Breast (tissue), 4 donors: ENCODE measurements around a stretch of chr2.

- PRO-cap, 3 experiments = peak in 1 of 3 experiments; most common plus-strand start chr2:238864472 (in 1); most common minus-strand start chr2:238864304 (in 1)
- RRBS = 9% methylated on average over 2 of the region's 28 CpGs
These were observed 16.3 kb downstream of the TWIST2 start for GRCh38 chr2:238863967-238864751.

DNA sequence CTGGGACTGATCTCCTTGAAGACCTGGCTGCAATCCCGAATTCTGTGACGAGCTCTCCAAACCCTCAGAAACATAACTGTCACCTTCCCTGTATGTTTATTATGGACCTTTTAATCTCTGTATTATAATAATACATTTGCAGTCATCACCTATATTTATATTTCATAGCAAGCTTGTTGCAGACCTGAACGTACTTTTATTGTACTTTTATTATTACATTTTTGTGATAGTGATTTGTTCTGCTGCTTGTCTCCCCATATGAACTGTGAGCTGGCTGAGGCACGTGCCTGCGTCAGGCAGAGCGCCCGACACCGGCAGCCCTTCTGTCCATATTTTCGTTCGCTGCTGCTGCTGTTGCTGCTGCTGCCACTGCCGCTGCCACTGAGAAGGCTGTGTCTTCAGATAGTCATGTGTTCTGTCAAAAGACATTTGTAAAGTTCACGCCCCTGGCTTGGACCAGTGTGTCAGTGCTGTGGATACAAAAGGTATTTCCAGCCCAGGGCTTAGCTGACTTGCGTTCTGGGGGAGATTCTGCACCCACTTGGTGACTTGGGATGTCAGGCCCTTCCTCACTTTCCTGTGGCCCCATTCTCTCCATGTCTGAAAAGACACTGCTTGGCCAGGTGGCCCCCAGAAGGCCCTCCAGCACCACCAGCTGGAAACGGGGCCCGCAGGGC, 47.0 kb downstream of the TWIST2 start:
- PRO-cap, 3 experiments = no peak in any of the 3 experiments
- RRBS = no CpG with 5 or more reads among the region's 15 CpGs

DNA sequence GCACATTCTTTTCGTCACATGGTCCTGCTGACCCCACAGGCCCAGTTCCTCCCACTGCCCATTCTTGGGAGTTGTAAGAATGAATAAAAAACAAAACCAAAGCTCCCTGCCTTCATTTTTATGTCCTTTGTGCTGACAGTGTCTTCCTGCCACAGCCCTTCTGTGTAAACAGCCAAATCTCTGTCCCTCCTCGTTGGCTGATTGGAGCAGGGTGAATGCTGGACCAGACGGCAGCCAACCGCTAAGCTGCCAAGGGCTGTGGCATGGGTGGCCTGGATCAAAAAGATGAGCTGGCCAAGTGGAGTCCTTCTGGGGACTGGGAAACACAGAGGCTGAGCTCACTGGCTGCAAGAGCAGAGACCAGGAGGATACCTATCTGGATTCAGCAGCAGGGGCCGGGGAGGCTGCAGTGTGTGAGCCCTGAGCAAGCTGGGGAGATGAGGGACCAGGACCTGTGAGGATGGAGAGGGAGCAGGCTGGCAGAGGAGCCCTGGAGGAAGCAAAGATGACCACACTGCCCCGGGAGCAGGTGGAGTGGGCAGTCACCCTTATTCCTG, 81.8 kb downstream of the TWIST2 start:
- PRO-cap, 3 experiments = no peak in any of the 3 experiments
- RRBS = no CpG with 5 or more reads among the region's 6 CpGs

DNA sequence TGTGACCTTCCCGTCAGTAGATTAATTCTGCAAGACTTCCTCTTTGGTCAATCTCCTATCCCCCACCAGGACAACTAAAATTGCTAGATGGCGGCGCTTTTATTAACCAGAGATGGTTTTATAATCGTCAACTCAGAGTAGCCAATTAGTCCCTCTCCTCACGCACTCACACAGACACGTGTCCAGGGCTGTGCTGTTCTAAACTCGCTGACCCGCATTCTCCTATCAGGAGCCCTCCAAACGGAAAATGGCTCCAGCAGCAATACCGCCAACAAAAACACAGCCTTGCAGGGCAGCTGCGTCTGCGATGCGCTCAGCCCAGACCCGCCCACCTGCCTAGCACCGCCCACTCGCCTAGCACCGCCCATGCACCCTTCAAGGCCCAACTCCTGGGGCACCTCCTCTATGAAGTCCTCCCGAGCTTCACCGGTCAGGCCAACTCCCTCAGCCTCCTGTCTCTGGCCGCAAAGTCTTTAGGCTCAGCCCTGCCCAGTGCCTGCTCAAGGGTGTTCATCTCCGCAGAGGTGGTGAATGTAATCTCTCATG, 119.6 kb downstream of the TWIST2 start:
- PRO-cap, 3 experiments = no peak in any of the 3 experiments
- RRBS = no CpG with 5 or more reads among the region's 21 CpGs

DNA sequence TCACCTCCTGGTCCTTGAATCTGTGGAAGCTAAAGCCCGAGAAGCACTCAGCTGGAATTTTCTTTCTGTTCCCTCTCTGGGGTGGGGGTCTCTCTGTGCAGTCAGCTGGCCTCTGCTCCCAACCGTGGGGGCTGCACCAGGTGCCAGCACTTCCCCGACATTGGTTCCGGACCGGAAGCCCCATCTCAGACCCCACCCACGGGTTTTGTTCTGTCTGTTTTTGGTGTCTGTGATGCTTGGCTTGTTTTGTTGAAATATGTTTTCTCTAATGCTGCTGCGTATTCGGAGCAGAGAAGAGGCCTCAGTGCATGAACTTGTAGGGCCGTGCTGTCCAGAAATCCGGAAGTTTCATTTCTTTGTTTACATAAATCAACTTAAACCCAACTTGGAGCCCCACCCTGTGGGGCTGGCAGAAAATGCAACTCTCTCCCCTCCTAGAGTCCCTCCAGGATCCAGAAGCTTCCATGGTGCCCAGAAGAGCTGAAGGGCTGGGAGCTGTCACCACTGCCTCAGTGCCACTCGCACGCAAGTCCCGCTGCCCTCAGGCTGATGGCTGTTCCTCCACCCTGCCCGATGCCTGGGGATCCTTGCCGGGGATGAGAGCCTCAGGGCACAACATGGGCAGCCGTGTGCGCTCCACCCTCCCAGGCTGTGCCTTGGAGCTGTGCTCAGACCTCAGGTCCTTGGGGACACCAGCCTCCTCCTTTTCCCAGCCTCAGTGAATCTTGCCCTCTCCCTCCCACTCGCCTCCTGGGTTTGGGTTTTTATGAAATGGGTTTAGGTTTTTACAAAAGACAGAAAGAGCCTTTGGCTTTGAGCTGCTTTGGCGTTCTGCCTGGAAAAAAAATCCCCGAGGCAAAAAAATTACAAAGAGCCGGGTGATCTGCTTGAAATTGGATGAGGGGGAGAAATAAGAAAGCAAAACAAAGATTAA, 155.0 kb downstream of the TWIST2 start:
- PRO-cap, 3 experiments = no peak in any of the 3 experiments
- RRBS = no CpG with 5 or more reads among the region's 21 CpGs

GRCh38 chr2:239110344-239111105, 262.6 kb downstream of the TWIST2 start:
- PRO-cap, 3 experiments = no peak in any of the 3 experiments
- RRBS = 66% methylated on average over 8 of the region's 19 CpGs

GRCh38 chr2:239118002-239118838, 270.3 kb downstream of the TWIST2 start:
- PRO-cap, 3 experiments = no peak in any of the 3 experiments
- RRBS = no CpG with 5 or more reads among the region's 44 CpGs

- PRO-cap, 3 experiments = no peak in any of the 3 experiments
- RRBS = no CpG with 5 or more reads among the region's 5 CpGs
These were observed 272.7 kb downstream of the TWIST2 start for GRCh38 chr2:239120507-239121124.

- PRO-cap, 3 experiments = no peak in any of the 3 experiments
- RRBS = no CpG with 5 or more reads among the region's 20 CpGs
These were observed 236.4 kb downstream of the HDAC4 start for GRCh38 chr2:239164262-239165010.

DNA sequence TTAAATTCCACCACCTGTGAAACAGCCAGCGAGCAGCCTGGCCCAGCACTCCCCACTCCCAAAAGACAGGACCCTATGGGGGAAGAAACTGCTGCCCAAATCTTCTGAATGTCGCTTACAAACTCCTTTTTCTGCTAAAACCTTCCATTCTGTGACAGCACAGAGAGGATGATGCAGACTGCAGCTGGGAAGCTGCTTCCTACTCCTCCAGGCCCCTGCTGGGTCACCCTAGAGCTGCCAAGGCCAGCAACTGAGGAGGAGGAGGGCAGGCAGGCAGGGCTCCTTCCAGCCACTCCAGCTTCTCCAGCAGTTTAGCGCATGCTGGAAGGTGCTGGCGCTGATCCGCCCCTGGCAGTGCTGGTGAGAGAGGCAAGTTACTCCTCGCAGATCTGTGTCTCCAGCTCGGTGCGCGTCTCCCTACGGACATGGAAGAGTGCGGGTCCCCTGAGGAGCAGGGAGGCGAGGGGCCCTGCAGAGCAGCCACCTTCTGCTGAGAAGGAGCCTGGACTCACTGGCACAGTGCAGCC, 206.2 kb downstream of the HDAC4 start:
- PRO-cap, 3 experiments = no peak in any of the 3 experiments
- RRBS = no CpG with 5 or more reads among the region's 12 CpGs

- PRO-cap, 3 experiments = no peak in any of the 3 experiments
- RRBS = no CpG with 5 or more reads among the region's 16 CpGs
These were observed 127.4 kb downstream of the HDAC4 start for GRCh38 chr2:239273222-239273976.

DNA sequence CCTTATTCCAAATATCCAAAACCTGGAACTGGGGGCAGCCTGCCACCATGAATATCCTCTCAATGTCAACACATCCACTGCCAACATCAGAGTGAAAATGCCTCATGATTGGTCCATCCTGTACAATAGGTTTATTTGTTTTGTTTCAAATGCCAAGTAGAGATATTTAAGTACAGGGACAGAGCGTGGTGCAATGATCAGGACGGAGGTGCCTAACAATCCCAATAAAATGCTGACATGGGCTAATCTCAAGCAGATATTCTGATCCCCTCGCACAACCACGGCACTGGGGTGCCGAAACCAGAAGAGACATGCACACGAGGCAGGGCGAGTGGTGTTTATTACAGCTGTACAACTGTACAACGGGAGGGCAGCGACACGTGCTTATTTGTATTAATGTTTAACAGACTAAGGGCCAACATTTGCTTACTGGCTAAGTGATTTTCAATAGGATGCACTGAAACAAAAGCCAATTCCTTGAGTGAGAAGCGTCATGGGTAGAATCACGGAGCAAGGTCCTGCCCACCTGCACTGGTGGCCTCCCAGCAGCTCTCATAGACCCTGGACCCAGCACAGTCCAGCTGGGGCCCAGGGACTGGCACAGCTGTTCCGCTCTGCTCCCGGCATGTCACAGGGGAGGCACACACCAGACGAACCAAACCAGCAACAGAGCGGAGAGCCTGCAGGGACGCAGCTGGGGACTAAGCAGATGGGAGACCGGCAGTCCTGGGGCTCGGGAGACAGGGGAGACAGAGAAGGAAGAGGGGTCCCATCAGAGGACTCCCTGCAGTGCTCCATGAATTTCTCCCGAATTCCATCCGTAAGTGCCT, 101.4 kb downstream of the HDAC4 start:
- PRO-cap, 3 experiments = no peak in any of the 3 experiments
- RRBS = 96% methylated on average over 4 of the region's 21 CpGs

DNA sequence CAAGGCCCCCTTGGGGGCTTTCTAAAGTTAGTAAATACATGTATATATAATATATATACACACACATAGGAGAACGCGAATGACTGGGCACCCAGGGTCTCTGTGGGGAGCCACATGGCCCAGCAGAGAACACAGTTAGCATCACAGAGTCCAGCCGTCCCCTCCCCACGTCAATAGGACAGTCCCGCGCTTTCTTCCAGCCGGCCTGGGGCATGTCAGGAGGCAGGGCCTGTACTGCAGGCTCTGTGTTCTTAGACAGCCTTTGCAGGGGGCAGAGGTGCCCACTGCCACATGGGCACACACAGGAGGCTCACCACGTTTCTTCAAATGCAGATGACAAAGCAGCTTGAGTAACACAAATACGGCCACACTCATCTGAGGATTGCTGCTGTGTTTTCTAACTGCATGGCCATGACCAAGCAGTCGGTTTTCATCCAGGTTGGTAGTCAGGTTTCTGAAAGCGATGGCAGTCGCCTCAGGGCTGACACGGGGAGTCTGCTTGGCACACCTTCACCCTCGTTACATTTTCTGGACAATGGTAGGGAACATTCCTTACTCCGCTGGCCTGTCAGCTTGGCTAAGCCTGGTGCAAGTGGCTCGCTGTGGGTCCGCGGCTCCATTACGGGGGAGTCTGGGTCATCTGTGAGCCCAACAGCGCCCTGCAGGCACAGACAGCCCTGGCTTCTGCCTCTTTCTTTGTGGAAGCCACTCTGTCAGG, 95.8 kb downstream of the HDAC4 start:
- PRO-cap, 3 experiments = no peak in any of the 3 experiments
- RRBS = no CpG with 5 or more reads among the region's 20 CpGs

DNA sequence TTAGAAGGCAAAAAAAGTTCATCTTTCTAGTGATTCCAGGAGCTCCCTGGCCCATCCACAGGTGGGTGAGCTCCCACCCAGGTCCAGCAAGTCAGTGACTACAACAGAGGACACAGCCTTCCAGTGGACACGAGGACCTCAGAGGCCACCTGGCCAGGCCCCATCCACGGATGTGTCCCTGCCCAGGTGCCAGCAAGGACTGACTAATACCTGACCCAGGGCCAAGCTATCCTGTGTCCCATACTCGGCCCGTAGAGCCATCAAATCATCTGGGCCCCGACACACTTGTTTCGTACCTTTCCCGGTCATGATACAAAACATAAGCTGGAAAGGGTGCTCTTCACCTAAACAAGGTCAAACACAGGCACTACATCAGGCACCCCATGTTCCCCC, 94.6 kb downstream of the HDAC4 start:
- PRO-cap, 3 experiments = no peak in any of the 3 experiments
- RRBS = no CpG with 5 or more reads among the region's 7 CpGs

DNA sequence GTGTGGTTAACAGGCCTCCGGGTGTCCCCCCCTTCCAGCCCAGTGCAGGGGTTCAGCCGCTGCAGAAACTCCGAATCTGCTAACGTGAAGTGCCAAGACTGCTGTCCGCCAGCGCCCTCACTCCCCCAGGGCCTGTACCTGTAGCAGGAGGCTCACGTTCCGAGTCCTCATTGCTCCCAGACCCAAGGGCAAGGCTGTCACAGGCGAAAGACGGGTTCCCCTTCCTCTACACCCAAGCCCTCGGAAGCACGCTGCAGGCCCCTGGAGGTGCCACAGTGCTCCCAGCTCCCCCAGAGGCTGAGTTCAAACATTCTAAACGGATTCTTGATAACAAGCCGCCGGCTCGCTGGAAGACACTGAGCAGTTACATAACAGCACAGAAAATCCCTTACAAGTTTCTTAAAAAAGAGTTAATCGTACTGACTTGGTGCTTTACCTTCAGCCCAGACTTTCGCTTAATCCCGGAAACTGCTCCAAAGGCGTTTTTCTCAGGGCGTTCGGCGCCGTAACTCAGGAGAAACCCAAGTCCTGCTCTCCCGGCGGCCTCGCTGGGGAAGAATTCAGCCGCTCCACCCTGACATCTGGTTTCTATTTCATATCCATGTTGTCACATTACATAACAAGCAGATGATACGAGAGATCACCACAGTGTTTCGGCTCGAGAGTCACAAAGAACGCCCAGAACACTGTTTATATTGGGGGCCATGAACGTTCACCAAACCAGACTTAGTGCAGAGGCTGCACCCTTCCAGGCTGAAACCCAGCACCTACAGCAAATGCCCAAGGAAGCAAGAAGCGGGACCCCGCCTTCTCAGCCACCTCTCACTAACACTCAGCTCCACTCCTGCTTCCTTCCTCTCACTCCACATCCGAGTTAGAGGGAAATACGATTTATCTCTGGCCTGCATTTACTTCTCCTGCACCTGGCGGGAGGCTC, 91.9 kb downstream of the HDAC4 start:
- PRO-cap, 3 experiments = peak in 3 of 3 experiments; most common plus-strand start position 682 of the sequence (in 1); most common minus-strand start position 562 of the sequence (in 3)
- RRBS = 6% methylated on average over 9 of the region's 38 CpGs

GRCh38 chr2:239326564-239327356, 74.1 kb downstream of the HDAC4 start:
- PRO-cap, 3 experiments = no peak in any of the 3 experiments
- RRBS = no CpG with 5 or more reads among the region's 15 CpGs

DNA sequence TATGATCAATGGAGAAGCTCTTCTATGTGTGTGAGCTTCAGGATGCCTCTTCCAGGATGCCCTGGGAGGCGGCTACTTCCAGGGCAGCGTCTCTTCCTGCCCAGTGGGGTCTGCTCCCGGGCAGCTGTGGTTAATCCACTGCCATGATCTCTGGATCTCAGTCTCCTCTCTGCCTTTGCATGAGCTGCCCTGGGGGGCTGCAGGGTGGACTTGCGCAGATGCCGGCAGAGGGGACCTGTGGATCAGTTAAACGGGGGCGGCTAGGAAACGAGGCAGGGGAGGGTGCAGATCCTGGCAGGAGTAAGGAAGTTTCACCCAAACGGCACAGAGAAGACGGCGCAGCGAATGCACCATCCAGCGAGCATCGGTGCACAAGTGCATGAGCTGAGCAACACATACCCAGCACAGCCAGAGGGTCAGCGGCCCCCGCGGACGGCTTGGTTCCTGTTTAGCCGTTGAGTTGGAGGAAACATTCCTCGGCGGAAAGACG, 86.6 kb downstream of the NDUFA10 start:
- PRO-cap, 3 experiments = no peak in any of the 3 experiments
- RRBS = 79% methylated on average over 3 of the region's 22 CpGs

GRCh38 chr2:240232903-240233636, 92.6 kb upstream of the OTOS start:
- PRO-cap, 3 experiments = peak in 1 of 3 experiments; most common minus-strand start chr2:240233326 (in 1)
- RRBS = 7% methylated on average over 9 of the region's 31 CpGs

GRCh38 chr2:240236929-240237206, 96.4 kb upstream of the OTOS start:
- PRO-cap, 3 experiments = no peak in any of the 3 experiments
- RRBS = no CpG with 5 or more reads among the region's 3 CpGs

DNA sequence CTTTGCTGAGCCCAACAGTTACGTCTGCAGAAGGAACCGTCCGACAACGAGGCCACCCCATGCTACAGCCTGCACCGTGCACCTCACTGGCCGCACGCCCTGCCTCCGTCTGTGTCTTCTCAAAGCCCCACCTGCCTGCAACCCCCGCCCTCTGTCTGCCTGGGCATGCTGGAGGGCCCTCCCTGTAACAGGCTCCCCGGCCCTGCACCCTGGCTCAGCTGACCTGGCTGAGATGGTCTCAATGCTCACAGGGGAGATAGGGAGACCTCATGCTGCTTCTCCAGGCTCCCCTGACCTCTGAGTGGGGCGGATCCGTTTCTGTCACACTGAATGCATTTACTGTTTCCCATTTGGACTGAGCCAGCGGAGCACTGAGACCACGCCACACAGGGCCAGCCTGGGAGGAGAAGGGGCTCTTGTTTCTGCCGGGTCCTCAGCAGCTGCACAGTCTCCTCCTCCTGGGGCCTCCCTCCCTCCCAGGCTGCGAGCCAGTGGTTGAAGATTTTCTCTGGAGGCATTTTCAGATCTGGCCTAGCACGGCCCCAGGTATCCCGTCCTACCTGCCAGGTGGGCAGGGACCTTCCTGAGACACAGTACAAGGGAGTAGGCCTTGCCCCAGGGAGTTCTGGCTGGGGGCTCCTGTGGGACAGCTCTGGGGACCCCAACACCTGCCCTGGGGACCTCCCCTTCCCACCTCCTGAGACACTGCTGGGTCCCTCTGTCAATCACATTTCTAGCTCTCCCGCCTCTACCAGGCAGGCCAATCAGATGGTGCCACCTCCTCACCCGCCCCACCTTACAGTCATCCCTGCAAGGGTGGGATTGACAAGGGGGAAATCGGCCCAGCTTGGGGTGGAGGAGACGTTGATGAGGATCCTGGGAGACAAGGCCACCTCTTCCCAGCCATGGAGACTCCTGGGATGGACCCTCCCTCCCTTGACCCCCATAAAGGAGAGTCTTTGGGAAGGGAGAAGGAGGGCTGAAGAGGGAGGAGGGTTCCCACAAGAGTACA, 109.4 kb upstream of the OTOS start:
- PRO-cap, 3 experiments = no peak in any of the 3 experiments
- RRBS = no CpG with 5 or more reads among the region's 22 CpGs